Right cardiac atrium (tissue), 1 donor: ENCODE results near the genes ZNF200 and ZNF75A.

- PRO-cap, result bidirectional peak, plus-strand start at chr16:3235211, minus-strand start at chr16:3235126
Observed at GRCh38 chr16:3234920-3235743, at the start of gene ZNF200. ZNF200 (minus strand) TSS chr16:3235158.

GRCh38 chr16:3274189-3275517, 8.6 kb upstream of the ZNF263 start:
- PRO-cap, result no peak

DNA sequence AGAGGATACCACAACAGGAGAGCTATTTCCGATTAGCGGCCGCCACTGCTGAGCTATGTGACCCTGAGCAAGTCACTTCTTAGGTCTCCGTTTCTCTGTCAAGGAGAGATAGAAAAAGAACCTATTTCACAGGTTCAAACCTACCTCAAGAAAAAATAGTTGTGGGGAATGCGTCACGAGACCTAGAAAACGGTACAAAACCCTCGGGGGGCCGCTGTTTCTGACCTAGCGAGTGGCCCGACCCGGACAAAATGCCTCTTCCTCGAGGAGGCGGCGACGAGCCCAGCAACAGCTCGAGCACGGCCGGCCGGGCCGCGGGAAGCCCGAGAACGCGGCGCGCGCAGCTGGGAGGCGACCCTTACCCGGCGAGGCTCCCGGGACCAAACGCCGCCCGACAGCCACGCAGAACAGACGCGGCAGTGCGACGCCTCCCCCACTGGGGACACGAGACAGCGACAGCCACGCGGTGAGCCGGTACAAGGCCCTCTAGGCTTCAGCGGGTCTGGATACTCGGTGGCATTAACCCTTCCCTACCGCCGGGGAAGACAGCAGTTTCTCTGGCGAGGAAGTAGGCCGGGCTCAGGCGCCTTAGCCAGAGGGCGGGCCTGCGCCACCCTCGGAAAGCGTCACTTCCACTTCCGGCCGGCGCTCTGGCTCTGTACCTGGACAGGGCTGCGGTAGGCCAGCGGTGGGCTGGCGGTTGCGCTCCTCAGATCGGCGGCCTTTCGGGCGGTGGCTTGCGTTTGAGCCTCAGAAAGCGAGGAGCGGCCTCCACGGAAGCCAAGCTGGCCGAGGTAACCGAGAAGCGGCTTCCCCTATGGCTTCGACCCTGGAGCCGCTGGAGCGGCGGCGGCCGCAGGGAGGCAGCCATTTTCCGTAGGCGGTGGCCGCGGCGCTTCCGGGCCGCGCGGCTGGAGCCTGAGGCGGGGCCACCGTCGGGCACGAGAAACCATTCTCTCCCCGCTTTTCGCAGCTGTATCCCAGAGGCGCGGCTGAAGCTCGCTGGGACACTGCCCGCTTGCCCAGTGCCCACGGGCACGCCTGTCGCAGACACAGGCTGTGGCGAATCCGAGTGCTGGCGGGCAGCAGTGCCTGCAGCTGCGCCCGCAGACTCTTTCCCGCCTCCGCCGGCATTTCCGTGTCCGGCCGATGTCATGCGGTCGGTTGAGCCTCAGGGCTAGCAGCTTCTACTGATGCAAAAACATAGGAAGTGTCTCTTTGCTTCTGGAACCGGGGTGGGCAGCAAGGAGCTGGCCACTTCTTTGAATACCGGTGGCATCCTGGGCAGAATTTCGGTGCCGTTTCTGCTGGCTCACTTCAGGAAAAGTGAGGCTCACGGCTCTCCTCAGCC, at the start of gene ZNF75A:
TSS of gene ZNF75A (plus strand) at position 648 of the 1,351 bp plus-strand sequence.
- PRO-cap, result bidirectional peak, plus-strand start at position 296 of the sequence, minus-strand start at position 252 of the sequence; bidirectional peak, plus-strand start at position 635 of the sequence, minus-strand start at position 386 of the sequence

- PRO-cap, result bidirectional peak, plus-strand start at chr16:3457701, minus-strand start at chr16:3457668; bidirectional peak, plus-strand start at chr16:3458012, minus-strand start at chr16:3457936
Observed at GRCh38 chr16:3457353-3458466, 14.2 kb downstream of the NAA60 start.

DNA sequence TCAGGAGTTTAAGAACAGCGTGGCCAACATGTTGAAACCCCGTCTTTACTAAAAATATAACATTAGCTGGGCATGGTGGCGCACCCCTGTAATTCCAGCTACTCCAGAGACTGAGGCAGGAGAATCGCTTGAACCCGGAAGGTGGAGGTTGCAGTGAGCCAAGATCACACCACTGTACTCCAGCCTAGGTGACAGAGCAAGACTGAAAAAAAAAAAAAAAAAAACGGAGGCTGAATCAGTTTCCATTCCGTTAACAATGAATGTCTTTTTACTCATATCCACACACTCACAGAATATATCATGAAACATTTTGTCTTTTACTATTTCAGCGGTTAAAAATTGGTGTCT, 10.6 kb upstream of the SLX4 start:
- PRO-cap, result no peak

GRCh38 chr16:3637133-3638138, 17.1 kb upstream of the DNASE1 start:
- PRO-cap, result no peak

GRCh38 chr16:3645797-3646153, 8.7 kb upstream of the DNASE1 start:
- PRO-cap, result no peak

DNA sequence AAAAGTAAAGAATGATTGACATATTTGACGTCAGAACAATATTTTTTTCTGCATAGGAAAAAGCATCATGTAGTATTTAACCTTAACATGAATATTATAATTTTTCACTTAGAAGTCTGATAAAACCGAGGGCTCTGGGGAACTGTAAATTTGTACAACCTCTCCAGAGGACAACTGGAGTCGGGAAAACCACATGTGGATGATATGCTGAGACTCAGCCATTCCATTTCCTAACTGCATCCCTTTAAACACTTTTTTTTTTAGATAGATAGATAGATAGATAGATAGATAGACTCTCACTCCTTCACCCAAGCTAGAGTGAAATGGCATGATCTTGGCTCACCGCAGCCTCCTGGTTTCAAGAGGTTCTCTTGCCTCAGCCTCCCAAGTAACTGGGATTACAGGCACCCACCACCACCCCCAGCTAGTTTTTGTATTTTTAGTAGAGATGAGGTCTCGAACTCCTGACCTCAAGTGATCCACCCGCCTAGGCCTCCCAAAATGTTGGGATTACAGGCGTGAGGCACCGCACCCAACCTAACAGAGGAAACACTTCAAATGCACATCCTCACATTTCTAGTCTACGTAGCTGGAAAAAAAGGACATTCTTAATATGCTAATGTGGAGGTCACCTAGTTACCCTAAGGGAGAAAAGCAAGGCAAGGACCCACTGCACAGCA, 5.1 kb downstream of the DNASE1 start:
- PRO-cap, result no peak

- PRO-cap, result no peak
Observed at GRCh38 chr16:3664046-3665247, 10.0 kb downstream of the DNASE1 start.

GRCh38 chr16:3694018-3694432, 23.3 kb downstream of the TRAP1 start:
- PRO-cap, result no peak

DNA sequence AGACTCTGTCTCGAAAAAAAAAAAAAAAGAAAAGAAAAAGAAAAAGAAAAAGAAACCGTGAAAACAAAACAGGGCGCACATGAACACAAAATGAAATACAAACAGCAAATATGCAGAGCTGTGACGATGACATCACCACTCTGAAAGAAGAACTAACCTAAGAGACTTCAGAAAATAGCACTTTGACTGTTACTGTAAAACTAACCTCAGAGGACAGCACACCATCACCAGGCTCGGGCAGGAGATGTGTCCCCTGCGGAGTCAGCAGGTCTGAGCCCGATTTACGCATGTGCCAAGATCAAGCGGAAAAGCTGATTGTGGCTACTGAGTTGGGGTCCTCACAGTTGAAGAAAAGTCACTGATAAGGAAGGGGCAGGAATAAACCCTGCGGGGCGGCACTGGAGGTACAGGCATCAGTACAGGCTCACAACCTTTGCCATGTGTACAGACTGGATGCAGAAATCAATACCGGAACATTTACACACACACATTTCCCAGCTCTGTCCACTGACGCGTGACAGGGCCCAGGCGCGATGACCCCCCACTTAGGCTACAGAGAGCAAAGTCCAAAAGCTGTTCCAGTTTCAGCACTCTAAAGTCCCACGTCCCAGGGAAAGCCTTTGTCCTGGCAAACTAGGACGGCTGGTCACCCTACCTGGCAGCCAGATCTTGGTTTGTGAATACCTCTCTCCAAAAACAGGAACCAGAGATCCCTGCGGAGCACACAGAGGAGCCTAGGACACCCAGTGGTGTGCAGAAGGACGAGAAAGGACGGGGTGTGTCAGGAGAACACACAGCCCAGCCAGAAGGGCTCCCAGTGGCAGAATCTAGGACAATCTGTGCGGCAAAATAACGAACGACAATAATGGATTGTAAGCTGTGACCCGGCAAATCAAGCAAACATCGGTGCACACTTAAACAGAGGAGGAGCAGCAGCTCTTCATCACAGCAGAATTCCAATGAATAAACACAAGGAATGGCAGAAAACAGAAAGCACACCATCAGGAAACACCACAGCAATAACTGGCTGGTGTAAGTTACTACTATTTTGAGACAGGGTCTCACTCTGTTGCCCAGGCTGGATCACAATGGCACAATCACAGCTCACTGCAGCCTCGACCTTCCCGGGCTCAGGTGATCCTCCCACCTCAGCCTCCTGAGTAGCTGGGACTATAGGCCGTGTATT, 21.4 kb downstream of the TRAP1 start:
- PRO-cap, result no peak

DNA sequence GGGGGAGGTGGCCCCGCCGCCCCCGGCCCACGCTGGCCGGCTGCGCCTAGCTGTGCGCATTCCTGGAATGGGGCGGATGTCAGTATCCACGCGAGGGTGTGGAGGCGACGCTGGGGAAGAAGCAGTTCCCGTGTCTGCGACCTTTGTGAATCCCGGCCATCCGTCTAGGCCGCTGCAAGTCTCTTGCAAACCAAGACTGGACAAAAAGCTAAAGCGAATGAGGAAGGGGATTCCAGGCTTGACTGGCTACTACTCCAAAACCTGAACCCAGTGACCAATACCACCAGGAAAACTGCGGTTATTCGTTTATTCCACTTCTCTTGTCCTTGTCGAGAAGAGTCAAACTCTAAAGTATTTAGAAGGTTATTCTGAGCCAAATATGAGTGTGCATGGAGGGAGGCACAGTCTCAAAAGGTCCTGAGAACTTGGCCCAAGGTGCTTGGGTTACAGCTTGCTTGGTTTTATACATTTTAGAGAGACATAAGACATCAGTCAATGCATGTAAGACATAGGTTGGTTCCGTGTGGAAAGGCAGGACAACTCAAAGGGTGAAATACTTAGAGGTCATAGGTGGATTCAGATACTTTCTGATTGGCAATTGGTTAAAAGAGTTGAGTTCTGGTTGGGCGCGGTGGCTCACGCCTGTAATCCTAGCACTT, 568 bp upstream of the TRAP1 start:
- PRO-cap, result no peak

- PRO-cap, result no peak
Observed at GRCh38 chr16:3727275-3727809, 10.0 kb upstream of the TRAP1 start.

GRCh38 chr16:3738179-3738988, 21.1 kb upstream of the TRAP1 start:
- PRO-cap, result no peak

DNA sequence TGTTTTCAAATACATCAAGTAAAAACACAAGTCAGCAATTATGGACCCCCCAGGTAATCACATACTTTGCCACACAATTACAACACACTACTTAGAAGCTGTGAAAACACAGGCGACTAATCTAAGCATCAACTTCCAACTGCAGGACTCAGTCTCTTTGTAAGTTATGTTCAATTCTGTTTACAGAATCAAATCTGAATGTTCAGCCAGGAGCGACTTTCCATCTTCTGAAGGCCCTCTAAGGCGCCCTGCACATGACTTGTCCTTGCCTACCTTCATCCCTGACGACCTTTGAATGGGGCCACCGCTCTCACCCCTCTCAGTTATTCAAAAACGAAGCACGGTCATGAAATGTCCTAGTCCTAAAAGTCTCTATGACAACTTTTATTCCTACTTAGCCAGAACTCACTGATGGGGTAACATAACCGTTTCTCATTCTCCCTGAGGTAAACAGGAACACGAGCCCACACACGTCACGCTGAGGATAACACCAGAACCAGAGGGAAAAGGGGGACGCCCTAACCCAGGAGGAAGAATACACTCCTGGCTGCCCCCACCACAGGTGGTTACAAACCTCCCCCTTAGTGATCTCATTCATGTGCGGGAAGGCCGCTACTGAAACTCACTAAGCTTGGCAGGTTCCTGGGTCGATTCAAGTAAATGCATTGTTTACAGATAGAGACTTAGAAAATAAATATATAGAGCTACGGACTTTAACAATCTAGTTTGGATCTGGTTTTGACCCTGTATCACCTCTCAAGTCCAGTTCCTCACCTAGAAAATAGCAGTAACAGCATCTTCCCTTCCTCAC, 5.3 kb downstream of the CREBBP start:
- PRO-cap, result no peak

GRCh38 chr16:3881583-3881948, 1.1 kb upstream of the CREBBP start:
- PRO-cap, result no peak

GRCh38 chr16:4093804-4094127, 22.5 kb downstream of the ADCY9 start:
- PRO-cap, result no peak

DNA sequence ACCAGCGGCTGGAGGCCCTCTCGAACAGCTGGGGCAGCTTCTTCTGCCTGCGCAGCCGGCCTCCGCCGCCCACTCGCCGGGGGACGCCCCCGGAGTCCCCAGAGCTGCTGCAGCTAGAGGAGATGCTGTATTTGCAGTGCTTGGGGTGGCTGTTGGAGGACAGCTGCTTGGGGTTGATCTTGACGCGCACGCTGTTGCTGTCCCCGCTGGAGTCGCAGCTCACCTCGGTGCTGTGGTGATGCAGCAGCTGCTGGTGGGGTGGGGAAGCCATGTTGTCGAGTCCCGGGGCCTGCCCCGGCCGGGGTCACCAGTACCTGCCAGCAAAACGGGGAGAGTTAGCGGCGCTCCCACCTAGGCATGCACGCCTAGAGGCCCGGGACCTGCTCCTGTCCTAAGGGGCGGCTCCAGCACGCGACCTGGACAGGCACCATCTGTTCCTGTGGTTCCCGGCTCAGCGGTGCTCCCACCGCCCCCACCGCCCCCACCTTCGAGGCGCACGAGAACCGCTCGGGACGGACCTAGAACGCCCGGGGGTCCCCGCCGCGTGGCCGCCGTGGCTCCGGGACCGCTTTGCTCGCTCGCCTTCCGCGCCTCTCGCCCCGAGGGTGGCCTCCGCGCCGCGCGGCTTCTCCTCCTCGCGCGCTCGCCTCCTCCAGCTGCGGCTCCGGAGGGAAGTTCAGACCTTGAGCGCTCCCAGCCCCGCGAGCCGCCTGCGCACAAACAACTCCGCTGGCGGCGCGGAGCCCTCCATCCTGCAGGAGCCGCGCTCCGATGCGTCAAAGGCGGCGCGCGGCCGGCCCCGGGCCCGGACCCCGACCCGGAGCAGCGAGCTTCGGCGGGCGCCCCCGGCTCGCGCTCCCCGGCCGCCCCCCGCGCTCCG, 830 bp downstream of the ADCY9 start:
- PRO-cap, result bidirectional peak, plus-strand start at position 679 of the sequence, minus-strand start at position 658 of the sequence

GRCh38 chr16:4247444-4248026, 5.7 kb upstream of the SRL start:
- PRO-cap, result no peak

DNA sequence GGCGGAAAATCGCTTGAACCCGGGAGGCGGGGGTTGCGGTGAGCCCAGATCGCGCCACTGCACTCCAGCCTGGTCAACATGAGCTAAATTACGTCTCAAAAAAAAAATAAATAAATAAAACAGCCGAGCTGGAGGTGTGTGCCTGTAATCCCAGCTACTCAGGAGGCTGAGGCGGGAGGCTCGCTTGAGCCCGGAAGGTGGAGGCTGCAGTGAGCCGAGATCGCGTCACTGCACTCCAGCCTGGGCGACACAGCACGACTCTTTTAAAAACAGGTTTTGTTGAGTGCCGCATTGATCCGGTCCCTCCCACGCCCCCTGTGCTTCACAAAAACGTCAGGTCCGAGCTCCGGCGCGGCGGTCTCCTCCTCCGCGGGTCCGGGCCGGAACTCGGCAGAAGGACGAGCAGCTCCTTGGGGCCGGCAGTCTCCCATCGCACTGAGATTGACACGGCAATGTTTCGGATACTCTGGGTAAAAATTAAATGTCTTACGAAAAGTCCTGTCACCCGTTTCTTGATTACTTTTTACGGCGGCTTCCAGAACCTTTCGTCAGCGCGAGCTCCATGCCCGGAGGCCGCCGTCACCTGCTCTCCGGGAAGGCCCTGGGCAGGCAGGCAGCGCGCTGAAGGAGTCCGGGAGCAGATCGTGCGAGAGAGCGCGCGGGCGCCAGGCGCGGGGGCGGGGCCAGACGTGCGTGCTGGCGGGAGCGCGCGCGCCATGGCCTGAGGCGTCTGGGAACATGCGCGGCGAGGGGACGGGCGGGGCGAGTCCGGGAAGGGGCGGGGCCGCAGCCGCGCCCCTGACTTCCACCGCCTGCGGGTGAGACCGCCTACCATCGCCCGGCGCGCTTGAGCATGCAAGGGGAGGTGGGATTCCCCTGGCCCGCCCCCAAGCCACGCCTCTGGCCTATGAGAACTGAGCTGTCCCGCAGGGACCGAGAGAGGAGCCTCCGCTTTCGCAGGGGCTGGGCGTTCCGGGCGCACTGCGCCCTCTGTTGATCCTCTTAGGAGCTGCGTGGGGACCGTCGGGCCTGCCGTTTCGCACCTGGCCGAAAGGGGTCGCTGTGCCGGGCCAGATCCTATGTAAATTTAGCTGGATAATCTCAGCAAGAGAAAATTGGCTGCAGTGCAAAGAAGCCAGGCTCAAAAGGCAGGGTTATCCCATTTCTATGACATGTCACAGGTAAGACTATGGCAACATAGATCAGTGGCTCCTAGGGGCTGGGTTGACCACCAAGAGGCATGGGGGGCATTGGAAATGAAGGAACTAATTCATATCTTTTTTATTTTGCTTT, 11.7 kb upstream of the SRL start:
- PRO-cap, result bidirectional peak, plus-strand start at position 393 of the sequence, minus-strand start at position 265 of the sequence; unidirectional peak, minus-strand start at position 443 of the sequence; bidirectional peak, plus-strand start at position 937 of the sequence, minus-strand start at position 644 of the sequence